ENCODE data around the genes OR8S1 and RND1.

GRCh38 chr12:48182841-48183392 lies 527 bp upstream of the CCDC184 start:
- PRO-cap, 2 experiments: no peak in any of the 2 experiments

GRCh38 chr12:48525400-48525753 lies at the start of gene OR8S1:
Gene OR8S1, plus strand, starts transcription at chr12:48525632.
- PRO-cap, 2 experiments: no peak in any of the 2 experiments

DNA sequence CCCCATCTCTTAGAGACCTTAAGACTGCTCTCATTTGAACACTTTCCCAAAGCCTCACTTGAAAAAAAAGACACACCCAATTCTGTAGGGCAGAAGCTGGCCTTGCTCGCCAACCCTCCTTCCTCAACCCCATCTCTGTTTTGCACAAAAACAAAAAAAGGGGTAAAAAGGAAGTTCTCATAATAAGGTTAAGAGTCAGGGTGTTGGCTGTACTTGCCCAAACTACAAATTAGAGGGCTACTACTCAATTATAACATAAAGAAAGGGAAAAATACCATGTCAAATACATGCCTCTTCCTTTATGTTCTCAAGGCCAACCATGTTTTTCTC lies 9.9 kb upstream of the KANSL2 start:
- PRO-cap, 2 experiments: no peak in any of the 2 experiments

DNA sequence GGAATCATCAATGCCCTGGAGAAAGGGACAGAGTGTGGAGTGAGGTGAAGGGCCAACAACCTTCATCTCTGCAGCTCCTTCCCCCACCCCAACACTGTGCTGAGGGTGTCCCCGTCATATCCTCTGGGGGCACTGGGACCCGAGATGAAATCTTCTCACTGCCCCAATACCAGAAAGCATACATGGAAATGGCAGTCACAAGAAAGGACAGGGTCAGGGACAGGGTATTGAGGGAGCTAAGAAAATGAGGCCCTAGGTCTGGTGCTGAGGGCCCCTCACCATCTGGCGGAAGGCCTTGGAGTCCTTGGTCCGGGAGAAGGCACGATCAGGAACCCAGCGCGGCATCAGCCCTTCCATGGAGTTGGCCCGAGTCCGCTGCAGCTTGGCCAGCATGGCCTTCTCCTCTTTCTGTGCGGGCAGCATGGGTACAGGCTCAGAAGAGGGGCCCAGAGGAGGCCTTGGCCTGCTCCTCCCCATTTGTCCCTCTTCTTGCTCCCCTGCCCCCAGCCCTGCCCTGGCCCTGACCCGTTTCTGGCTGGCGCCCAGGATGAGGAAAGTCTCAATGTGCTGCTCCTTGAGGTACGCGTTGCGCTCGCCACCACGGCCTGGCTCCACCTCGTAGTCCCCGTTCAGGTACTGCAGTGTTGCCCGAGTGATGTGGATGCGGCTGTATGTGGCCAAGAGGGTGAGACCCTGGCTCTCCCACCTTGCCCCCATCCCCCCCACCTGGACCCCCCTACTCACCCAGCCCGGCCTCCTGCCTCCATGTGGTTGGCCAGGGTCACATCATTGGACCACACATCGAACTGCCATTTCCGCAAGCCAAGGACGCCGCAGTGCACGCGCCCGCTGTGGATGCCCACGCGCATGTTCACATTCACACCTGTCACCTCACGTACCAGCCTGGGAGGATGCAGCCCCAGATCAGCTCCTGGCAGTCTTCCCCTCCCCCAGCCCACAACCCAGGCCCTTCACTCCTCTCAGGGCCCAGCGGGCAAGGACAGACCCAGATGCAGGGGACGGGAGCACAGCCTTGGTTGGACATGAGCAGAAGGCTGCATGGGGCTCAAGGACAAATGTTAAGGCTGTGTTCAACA lies 12.9 kb downstream of the ADCY6 start:
- PRO-cap, 2 experiments: no peak in any of the 2 experiments

- PRO-cap, 2 experiments: peak in 2 of 2 experiments; most common plus-strand start chr12:48787129 (in 2)
These were observed 2.0 kb downstream of the ADCY6 start for GRCh38 chr12:48786479-48787653.

- PRO-cap, 2 experiments: no peak in any of the 2 experiments
These were observed 6.7 kb upstream of the ADCY6 start for GRCh38 chr12:48795443-48796185.

DNA sequence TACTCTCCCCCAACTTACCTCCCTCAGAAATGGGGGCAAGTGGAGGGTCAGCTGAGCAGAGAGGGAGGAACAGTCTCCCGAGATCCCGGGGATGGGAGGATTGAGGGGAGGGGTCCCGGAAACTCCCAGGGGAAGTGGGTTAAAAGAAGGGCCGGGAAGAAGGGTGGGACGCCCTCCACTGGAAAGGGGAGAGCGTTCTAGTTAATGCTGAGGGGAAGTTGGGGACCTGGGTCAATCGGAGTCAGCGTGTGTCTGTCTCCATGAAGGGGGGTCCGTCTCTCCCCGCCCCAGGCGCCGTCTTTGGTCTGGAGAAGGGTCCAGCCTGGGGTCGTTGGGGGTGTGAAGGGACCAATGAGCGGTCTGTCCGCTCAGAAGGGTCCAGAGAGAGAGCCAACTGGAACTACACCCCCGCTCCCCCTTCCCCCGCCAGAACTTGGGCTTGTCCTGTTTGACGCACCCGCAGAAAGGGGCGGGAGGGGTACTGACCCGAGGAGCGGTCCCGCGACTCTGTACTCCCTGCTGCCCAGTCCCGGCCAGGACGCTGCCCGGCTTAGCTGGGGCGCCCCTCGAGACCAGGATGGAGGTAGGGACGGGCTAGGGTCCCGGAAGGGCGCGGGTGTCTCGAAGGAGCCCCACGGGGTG lies 4.2 kb upstream of the CACNB3 start:
- PRO-cap, 2 experiments: peak in 2 of 2 experiments; most common plus-strand start position 462 of the sequence (in 2); most common minus-strand start position 511 of the sequence (in 1)

DNA sequence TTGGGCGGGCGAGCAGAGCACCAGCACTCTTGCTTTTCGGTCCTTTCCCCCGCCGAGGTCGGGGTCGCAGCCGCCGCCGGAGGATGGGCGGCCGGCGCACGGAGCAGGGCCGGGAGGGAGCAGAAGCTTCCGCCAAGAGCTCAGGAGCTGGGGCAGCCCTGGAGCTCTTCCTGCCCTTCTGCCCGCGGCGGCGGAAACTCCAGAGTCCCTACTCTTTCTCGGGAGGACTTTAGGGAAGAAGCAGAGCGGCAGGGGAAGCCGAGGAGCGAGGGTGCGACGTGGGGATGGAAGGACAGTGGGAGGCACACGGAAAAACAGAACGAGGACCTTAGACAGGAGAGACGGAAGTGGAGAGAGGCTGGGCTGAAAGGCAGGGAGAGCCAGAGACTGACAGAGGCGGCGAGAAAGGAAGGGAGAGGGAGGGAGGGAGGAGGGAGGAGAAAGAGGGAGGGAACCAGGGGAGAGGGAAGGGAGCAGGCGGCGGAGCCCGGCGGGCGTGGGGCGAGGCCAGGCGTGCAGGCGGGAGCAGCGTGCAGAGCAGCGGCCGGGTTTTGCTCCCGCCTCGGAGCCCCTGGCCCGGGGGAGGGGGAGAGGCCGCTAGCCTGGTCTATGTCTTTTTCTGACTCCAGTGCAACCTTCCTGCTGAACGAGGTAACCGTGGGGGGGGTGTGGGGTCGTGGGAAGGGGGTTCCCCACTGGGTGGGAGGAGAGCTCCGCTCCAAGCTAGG lies 3.1 kb upstream of the CACNB3 start:
- PRO-cap, 2 experiments: peak in 2 of 2 experiments; most common plus-strand start position 497 of the sequence (in 2); most common minus-strand start position 349 of the sequence (in 2)

- PRO-cap, 2 experiments: no peak in any of the 2 experiments
These were observed 3.9 kb downstream of the RND1 start for GRCh38 chr12:48861733-48862175.

DNA sequence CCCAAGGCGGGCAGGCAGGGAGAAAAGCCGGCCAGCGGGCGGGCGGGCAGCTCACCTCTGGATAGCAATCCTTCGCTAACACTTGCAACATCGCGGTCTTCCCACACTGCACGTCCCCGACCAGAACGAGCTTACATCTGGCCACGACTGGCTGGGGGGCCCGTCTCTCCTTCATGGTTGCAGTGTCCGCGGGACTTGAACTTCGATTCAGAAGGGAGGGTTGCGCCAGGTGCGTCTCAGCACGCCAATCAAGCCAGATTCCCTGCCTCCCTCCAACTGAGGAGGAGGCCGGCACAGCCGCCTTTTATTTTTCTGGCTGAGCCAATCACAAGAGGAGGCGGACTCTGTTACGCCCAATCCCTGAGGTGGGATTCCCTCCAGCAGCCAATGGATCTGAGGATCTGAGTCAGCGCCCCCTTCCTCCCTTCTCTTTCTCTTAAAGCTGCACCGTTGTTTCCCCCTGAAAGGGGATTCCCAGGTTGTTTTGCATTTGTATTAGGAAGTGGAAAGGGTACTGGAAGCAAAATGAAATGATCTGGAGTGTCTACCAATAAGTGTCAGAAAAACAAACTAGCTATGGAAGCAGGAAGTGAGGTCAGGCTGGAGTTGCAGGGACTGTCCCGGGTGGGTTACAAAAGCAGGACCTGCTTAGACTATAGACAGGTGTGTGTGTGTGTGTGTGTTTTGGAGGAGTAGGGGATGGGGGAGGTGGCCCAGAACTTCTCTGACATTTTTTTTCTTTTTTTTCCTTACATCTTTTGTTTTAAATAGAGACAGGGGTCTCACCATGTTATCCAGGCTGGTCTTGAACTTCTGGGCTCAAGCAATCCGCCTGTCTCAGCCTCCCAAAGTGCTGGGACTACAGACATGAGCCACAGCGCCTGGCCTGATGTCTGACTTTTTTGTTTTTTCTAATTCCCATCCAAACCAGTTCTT lies at the start of gene RND1:
Gene RND1, minus strand, starts transcription at position 278 of the 936 bp plus-strand sequence.
- PRO-cap, 2 experiments: peak in 2 of 2 experiments; most common plus-strand start position 370 of the sequence (in 1); most common minus-strand start position 278 of the sequence (in 2)

DNA sequence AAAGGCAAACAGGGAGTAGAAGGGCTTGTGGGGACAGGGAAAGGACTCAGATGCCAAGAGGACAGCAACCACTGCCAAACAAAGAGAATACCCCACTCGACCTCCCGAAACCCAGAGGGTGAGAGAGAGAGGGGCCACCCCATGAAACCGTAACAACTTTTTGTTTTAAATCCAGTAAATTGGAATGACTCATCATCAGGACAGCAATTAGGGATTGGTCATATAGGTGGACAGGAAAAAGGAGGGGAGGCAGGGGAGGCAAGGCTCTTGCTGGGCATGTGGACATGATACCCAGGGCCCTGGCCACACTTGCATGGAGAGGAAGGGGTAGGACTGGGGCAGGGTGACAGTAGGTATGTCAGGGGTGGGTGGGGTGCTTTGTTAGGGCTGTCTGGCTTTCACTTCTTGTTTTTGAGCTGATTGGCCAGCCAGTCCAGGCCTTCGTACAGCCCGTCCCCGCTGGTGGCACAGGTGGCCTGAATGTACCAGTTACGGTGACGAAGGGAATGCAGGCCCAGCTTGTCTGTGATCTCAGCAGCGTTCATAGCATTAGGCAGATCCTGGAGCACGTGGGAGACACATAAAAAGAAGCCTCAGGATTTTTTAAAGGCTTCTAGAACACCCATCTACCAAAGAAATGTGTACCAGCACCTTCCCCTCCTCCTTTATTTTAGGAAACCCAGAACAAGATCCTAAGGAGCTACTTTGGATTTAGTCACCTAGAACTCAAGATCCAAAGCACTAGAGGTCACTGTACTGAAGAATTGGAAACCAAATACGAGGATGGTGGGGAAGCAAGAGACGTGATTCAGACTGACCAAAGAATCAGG lies 13.5 kb upstream of the FKBP11 start:
- PRO-cap, 2 experiments: no peak in any of the 2 experiments

GRCh38 chr12:49043520-49044098 lies 17.0 kb downstream of the KMT2D start:
- PRO-cap, 2 experiments: no peak in any of the 2 experiments

- PRO-cap, 2 experiments: peak in 1 of 2 experiments; most common plus-strand start chr12:49061144 (in 1)
These were observed 472 bp upstream of the KMT2D start for GRCh38 chr12:49060982-49061550.

- PRO-cap, 2 experiments: no peak in any of the 2 experiments
These were observed 6.7 kb downstream of the LMBR1L start for GRCh38 chr12:49103685-49104564.

DNA sequence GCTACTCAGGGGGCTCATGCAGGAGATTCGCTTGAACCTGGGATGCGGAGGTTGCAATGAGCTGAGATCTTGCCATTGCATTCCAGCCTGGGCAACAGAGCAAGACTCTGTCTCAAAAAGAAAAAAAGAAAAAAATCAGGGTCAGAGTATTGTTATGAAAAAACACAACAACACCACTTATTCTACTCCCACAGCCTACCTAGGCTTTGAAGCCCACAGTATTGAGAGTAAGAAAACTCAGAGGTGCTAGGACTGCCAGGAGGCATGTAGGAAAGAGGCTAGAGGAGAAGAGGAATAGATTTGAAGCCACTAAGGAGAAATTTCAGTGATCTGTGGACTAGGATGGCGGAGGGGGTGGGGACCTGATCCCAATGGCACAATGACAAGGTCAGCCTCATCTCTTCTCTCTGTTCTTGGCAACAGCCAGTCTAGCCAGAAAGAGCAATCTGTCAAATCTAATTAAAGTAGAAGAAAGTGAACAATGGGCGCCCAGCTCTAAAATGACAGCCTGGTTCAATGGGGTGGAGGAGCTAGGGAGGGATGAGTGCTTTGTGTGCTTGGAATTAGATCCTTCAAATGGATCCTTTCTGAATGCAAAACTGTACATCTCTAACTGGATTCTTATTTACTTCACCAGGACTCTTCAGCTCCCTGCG lies 37.3 kb upstream of the TUBA1C start:
- PRO-cap, 2 experiments: no peak in any of the 2 experiments

- PRO-cap, 2 experiments: peak in 1 of 2 experiments; most common plus-strand start chr12:49232467 (in 1); most common minus-strand start chr12:49232346 (in 1)
These were observed 32.7 kb upstream of the TUBA1C start for GRCh38 chr12:49232134-49232700.

- PRO-cap, 2 experiments: no peak in any of the 2 experiments
These were observed 2.5 kb upstream of the C1QL4 start for GRCh38 chr12:49339445-49339920.

- PRO-cap, 2 experiments: no peak in any of the 2 experiments
These were observed 1.4 kb upstream of the PRPF40B start for GRCh38 chr12:49621917-49622343.

DNA sequence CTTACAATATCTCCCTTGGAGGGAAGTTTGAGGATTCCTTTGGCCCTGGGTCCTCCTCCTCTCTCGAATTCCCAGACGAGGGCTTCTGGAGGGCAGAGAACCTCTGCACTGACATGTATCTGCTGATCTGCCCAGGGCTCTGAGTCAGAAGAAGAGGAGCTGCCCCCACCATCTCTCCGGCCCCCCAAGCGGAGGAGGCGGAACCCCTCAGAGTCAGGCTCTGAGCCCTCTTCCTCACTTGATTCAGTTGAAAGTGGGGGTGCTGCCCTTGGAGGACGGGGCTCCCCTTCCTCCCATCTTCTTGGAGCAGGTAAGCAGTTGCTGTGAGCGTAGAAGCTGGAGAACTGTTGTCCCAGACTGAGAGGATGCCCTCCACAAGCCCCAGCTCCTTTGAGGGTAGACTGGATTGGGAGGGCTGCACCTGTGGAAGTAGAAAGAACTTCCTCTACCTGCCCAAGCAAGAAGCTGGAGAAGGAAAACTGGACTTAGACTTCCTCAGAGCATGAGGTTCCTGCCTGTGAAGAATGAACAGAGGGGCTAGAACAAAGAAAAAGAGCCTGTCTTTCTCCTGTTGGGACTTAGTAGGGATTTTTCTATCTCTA lies 19.8 kb downstream of the PRPF40B start:
- PRO-cap, 2 experiments: no peak in any of the 2 experiments

GRCh38 chr12:49673178-49674380 lies 33.6 kb downstream of the FMNL3 start:
- PRO-cap, 2 experiments: peak in 2 of 2 experiments; most common plus-strand start chr12:49673772 (in 1); most common minus-strand start chr12:49673682 (in 2)

All from right ventricle myocardium (tissue), 1 donor.